ENCODE results near the gene NAA20.

DNA sequence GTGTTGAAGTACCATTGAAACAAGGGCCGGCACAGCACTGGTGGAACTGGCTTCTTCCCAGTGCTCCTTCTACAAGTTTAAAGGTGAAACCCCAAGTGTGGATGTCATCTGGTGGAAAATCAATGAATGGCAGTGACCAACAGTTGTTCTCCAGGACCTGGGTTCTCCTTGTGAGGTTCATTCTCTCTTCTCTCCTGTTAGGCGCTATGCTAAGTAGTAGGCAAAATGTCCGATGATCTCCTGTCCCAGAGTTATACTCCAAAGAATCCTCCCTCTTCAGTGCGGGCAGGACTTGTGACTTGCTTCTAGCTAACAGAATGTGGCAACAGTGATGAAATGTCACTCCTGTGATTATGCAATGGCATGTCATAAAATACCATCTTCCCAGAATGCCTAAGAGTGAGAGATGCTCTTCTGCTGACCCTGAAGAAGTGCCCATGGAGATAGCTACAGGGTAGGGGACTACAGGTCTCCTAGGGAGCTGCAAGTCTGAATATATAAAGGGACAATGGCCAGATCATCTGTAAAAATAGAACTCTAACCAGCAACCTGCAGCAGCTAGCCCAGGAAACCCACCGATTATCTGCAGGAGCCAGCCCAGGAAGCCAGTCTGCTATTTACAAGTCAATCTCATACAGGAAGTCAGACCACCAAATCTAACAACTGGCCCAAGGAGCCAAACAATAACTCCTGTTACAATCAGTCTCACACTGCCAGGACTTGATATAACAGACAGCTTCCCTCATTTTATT, 14.7 kb upstream of the RIN2 start:
- PRO-cap, result no peak
CAGE:
- cytosol, long polyA plus RNA, result no peak
- long polyA plus RNA, result no peak
- nucleus, long polyA plus RNA, result no peak

DNA sequence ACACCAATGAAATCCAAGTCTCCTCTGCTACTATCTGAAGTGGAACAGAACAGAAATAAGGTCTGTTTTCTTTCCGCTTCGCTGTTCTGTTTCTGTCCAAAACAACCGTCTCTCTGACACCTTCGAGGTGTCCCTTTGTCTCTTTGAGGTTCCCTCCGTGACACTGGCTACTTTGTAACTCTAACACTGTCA, 1.0 kb upstream of the RIN2 start:
- PRO-cap, result no peak
CAGE:
- cytosol, long polyA plus RNA, result no peak
- long polyA plus RNA, result no peak
- nucleus, long polyA plus RNA, result no peak

- PRO-cap, result no peak
CAGE:
- cytosol, long polyA plus RNA, result no peak
- long polyA plus RNA, result no peak
- nucleus, long polyA plus RNA, result no peak
These were observed 128.8 kb downstream of the RIN2 start for GRCh38 chr20:19886948-19887193.

GRCh38 chr20:19890205-19890999, 126.8 kb upstream of the NAA20 start:
- PRO-cap, result no peak
CAGE:
- cytosol, long polyA plus RNA, result no peak
- long polyA plus RNA, result no peak
- nucleus, long polyA plus RNA, result no peak

DNA sequence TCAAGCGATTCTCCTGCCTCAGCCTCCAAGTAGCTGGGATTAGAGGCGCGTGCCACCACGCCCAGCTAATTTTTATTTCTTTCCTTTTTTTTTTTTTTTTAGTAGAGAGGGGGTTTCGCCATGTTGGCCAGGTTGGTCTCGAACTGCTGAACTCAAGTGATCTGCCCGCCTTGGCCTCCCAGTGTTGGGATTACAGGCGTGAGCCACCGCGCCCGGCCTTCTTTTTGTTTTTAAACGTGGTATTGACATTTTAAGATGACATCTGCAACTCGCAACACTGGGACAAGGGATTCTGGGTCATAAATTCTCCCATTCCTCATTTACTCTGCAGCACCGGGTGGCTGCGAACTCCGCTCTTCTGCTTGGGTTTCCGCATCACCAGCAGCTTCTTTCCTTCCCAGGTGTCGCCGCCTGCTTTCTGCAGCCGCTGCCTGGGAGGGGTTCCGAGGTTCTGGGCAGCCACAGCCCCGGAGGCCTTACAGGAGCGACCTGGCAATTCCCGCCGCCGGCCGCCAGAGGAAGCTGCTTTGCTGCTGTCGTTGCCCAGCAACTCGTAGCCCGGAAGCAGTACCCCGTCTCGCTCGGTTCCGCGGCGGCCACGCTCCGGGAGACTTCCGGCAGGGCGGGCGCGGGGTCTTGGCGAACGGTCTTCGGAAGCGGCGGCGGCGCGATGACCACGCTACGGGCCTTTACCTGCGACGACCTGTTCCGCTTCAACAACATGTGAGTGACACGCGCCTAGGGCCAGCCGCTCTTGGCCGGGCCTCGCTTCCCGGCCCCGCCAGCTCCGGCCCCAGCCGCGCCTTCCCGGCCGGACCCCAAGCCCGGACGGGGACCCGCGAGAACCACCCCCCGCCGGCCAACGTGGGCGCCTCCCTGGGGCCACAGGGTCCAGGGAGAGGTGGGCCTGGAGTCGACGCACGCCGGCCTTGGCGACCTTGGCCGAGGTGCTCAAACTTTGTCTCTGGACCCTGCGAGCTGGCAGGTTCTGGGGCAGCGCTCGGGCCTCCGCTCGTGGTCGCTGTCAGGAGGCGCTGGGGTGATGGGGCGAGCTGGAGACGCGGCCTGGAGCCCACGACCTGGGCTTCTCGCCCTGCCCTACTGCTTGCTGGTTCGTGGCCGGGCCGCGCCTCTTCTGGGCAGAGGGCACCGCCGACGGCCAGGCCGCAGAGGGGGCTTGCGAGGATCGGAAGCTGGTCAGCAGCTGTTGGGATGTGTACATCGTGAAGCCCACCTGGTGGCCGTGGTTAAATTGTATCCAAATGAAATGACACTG, at the start of gene NAA20:
Gene NAA20 (plus strand): TSS at position 636 of the 1,276 bp plus-strand sequence.
- PRO-cap, result bidirectional peak, plus-strand start at position 615 of the sequence, minus-strand start at position 519 of the sequence
CAGE:
- cytosol, long polyA plus RNA, result start-site peak on the plus strand centred at position 633 of the sequence, 76 bp wide, 832 and 289 reads in 2 replicates
- long polyA plus RNA, result start-site peak on the plus strand centred at position 633 of the sequence, 71 bp wide, 624 and 538 reads in 2 replicates
- nucleus, long polyA plus RNA, result start-site peak on the plus strand centred at position 617 of the sequence, 51 bp wide, 489 and 144 reads in 2 replicates

- PRO-cap, result bidirectional peak, plus-strand start at chr20:20019358, minus-strand start at chr20:20019107
CAGE:
- cytosol, long polyA plus RNA, result no peak
- long polyA plus RNA, result no peak
- nucleus, long polyA plus RNA, result no peak
These were observed 1.9 kb downstream of the NAA20 start for GRCh38 chr20:20018938-20019591.

DNA sequence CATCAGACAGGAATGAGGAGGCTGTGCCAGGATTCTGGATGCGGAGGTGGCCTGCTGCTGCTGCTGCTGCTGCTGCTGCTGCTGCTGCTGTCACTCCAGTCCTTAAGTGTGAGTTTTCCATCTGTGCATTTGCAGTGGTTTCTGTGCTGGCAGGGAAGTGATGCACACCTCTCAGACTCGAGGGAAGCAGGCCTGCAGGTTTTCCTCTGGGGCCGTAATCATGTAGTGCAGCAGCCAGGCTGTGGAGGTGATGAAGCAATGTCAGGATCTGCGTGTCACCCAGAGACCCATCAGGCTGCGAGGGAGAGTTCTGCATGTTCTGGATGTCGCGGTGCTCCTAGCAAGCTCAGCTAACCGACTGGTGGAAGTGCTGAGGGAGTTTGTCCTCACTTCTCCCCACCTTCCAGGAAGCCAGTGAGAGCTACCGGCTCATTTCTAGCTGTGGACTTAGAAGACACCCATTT, 32.1 kb downstream of the CFAP61 start:
- PRO-cap, result no peak
CAGE:
- cytosol, long polyA plus RNA, result no peak
- long polyA plus RNA, result no peak
- nucleus, long polyA plus RNA, result no peak

DNA sequence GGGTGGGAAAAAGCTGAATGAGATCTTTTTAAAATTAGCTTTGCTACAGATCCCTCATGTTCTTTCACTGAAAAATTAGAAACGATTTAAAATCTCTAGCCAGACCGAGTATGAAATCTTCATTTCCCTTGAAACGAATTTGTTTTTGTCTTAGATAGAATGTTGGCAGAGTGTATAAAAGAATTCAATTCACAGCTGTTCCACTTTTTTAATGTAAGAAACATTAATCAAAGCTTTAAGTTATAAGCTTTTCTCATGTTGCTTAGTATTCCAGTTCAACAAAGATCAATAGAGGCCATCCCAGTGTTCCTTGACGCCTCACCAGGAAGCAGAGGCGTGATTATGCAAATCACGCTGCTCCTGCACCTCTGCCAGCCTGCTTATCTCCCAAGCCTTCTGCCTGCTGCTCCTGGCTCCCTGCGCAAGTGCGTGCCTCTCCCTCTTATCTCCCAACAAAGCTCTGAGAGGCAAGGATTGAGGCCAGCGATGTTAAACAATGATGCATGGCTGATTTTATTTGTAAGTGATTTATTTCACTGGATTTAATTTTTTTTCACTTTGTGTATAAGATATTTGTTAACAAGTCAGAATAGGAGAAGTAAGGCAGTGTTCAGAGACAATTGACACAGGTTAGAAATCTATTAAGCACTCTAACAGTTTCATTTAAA, 42.7 kb downstream of the INSM1 start:
- PRO-cap, result no peak
CAGE:
- cytosol, long polyA plus RNA, result no peak
- long polyA plus RNA, result no peak
- nucleus, long polyA plus RNA, result no peak

DNA sequence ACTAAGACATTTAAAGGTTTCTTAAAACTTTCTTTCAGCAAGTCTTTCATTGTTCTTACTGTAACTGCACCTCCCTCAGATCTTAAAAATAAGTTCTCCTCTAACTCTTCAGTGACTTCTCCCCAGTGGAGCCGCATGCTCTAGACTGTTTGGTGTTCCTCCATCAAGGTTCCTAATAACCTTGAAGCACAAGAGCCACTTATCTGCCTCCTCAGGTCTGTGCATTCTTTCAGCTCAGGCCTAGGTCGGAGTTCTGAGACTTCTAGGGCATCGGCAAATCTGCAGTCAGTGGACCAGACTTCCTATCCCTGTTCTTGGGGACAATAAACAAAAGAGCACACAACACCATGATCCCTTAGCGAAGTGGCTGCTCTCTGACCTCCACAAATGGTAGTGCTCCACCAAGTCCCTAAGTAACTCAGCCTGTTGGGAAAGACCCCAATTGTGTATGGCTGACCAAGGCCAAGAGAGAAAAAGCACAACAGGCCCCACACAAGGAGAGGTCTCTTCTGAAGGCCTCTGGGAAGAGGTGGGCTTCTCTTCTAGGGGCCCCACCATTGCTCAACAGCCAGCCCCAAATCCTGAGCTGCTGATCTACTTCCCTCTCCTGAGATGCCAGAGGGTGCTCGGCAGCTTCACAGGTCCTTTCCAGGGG, 77.9 kb downstream of the RALGAPA2 start:
- PRO-cap, result no peak
CAGE:
- cytosol, long polyA plus RNA, result no peak
- long polyA plus RNA, result no peak
- nucleus, long polyA plus RNA, result no peak

GRCh38 chr20:20690750-20691070, 21.7 kb downstream of the RALGAPA2 start:
- PRO-cap, result no peak
CAGE:
- cytosol, long polyA plus RNA, result no peak
- long polyA plus RNA, result no peak
- nucleus, long polyA plus RNA, result no peak

DNA sequence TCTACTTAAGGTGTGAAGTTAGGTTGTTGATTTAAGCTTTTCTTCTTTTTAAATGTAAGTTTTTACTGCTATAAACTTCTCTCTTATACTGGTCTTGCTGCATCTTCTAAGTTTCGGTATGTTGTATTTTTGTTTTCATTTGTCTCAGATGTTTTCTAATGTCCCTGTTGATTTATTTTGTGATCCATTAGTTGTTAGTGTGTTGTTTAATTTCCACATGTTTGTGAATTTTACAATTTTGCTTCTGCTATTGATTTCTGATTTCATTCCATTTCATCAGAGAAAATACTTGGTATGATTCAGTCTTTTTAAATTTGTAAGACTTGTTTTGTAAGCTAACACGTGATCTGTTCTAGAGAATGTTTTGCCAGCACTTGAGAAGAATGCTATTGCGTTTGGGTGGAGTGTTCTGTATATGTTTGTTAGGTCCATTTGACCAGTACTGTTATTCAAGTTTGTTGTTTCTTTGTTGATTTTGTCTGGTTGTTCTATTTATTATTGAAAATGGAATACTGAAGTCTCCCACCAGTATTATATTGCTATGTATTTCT, 53.8 kb downstream of the KIZ start:
- PRO-cap, result no peak
CAGE:
- cytosol, long polyA plus RNA, result no peak
- long polyA plus RNA, result no peak
- nucleus, long polyA plus RNA, result no peak

GRCh38 chr20:21183322-21183646, 57.4 kb downstream of the KIZ start:
- PRO-cap, result no peak
CAGE:
- cytosol, long polyA plus RNA, result no peak
- long polyA plus RNA, result no peak
- nucleus, long polyA plus RNA, result no peak

DNA sequence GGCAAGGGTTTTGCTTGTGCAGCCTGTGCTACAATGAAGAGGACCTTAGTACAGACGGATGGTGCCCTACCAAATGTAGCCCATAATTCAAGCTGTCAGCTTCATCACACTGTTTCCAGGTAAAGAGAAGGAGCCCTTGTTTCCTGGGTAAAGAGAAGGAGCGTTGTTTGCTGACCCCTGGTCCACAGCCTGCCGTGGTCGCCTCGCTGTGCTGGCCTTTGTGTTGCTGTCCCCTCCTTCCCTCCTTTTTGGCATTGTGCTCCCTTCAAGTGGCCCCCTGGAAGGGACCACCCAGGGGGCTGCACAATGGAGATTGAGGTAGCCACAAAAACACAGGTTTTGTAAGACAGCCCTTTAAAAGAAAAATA, 63.7 kb downstream of the KIZ start:
- PRO-cap, result no peak
CAGE:
- cytosol, long polyA plus RNA, result no peak
- long polyA plus RNA, result no peak
- nucleus, long polyA plus RNA, result no peak

GRCh38 chr20:21863109-21863462, 157.6 kb downstream of the PAX1 start:
- PRO-cap, result no peak
CAGE:
- cytosol, long polyA plus RNA, result no peak
- long polyA plus RNA, result no peak
- nucleus, long polyA plus RNA, result no peak

GRCh38 chr20:22371750-22372238, 212.6 kb downstream of the FOXA2 start:
- PRO-cap, result no peak
CAGE:
- cytosol, long polyA plus RNA, result no peak
- long polyA plus RNA, result no peak
- nucleus, long polyA plus RNA, result no peak

DNA sequence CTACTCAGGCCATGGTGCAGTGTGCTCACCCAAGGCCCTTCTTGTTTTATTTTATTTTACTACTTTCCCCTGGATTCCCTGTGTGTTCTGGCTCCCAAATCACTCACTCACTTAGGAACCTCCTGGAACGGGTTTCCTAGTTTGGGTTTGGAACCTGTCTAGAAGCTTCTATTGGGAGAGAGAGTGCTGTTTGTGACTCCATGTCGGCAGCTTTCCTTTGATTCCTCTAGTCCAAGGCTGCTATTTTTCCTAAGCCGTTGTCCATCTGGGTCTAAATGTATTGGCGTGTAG, 70.8 kb downstream of the FOXA2 start:
- PRO-cap, result no peak
CAGE:
- cytosol, long polyA plus RNA, result no peak
- long polyA plus RNA, result no peak
- nucleus, long polyA plus RNA, result no peak

DNA sequence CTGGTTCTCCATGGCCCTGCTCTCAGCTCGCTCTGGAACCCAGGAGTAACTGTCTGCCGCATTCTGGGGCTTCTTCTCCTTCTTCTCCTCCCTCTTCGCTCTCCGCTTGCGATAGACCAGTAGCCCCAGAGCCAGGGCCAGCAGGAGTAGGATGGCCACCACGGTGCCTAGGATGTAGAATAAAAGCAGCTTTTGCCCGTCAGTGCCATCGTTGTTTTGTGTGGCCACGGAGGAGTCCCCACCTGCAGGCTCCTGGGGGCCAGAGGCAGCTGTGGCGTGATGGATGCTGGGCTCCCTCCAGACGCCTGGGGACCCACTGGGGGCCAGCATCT, 1.9 kb downstream of the CD93 start:
- PRO-cap, result no peak
CAGE:
- cytosol, long polyA plus RNA, result no peak
- long polyA plus RNA, result no peak
- nucleus, long polyA plus RNA, result no peak

- PRO-cap, result no peak
CAGE:
- cytosol, long polyA plus RNA, result no peak
- long polyA plus RNA, result no peak
- nucleus, long polyA plus RNA, result no peak
These were observed 20.3 kb upstream of the CD93 start for GRCh38 chr20:23106254-23107051.

GRCh38 chr20:23154991-23155668, 69.0 kb upstream of the CD93 start:
- PRO-cap, result no peak
CAGE:
- cytosol, long polyA plus RNA, result no peak
- long polyA plus RNA, result no peak
- nucleus, long polyA plus RNA, result no peak

- PRO-cap, result no peak
CAGE:
- cytosol, long polyA plus RNA, result no peak
- long polyA plus RNA, result no peak
- nucleus, long polyA plus RNA, result no peak
These were observed 104.0 kb upstream of the CD93 start for GRCh38 chr20:23190162-23190477.

Data from A549 (cell line).